Cardiac ventricle fibroblast (primary cell): ENCODE data around the genes GPR82 and NDP.

GRCh38 chrX:40175413-40176323, 77.9 kb upstream of the BCOR start:
- RAMPAGE, long total RNA = no peak

DNA sequence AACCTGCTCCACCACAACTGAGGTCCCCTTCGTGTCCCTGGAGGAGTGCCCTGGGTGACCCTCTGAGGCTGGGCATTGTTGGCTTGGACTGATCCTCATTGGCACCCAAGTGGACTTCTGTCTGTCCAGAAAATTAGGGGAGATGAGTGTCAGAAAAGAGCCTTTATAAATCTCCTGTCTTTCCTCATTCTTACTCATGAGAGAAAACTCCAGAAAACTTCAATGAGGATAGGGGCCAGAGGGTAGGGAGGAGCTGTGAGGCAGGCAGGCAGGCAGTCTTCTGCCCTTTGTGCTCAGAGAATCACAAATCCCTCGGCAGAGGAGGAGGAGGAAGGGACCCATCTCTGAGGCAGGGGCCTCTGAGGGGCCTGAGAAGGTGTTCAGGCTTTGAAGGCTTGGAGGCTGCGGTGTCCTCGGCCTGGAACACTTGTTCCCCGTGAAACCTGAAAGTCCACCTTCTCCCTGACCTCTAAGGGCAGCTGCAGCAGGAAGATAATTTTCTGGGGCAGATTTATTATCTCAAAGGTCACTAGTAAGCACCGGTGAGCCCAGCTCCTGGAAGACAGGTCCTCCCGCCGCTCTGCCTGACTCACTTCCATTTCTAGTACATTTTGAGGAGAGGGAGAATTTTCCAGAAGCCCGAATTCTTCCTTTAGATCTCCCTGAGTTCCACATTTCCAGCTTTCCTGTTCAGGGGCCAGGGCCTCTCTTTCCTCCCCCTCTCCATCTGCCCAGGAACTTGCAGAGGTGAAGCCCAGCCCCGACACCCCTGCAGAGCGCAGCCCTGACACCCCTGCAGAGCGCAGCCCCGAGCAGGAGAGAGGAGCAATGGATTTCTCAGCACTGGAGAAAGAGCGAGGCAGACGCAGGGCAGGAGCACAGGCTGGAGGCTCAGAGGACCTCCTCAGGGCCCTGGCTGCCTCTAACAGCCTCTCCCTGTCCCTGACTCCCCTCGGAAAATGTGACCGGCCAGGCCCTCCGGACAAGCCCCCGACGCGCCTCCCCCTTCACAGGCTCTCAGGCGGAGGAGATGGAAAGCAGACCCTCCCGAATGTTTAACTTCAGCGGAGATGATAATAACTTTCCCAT, 200.5 kb upstream of the BCOR start:
- RAMPAGE, long total RNA = no peak

DNA sequence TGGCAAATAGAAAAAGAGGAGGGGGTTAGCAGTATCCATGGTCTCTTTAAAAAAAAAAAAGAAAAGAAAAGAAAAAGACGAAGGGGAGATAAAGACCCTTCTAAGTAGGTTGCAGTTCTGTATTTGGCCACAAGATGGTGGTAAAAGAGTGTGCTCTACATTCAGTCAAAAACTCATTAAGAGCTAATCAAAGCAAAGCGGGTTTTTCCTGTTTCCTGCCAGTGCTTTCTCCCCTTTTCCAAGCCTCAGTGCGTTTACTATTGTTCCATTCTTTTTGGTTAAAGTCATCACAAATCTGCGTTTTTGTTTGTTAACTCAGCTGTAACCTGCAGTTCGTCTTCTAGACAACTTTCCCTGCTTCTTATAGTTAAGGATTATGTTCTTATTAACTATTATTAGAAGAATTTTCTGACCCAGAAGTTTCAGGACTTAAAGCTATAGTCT, 36.8 kb upstream of the ATP6AP2 start:
- RAMPAGE, long total RNA = no peak

- RAMPAGE, long total RNA = no peak
Measured at GRCh38 chrX:40571119-40571435, 9.7 kb upstream of the ATP6AP2 start.

DNA sequence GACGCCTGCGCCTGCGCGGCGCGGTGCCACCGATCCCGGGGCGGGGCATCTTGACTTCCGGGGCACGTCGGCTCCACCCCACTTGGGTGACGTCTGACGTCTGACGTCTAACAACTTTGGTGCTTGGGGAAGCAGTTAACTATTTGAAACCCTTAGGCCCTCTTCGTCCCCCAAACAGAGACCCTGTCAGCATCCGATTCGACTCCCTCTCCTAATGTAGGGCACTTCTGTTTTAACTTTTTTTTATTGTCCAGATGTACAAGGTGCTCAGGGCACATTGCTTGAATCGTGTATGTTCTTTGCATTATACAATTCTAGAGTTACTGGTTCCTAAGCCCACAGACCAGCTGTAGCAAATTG, 244 bp upstream of the CXorf38 start:
- RAMPAGE, long total RNA = no peak

DNA sequence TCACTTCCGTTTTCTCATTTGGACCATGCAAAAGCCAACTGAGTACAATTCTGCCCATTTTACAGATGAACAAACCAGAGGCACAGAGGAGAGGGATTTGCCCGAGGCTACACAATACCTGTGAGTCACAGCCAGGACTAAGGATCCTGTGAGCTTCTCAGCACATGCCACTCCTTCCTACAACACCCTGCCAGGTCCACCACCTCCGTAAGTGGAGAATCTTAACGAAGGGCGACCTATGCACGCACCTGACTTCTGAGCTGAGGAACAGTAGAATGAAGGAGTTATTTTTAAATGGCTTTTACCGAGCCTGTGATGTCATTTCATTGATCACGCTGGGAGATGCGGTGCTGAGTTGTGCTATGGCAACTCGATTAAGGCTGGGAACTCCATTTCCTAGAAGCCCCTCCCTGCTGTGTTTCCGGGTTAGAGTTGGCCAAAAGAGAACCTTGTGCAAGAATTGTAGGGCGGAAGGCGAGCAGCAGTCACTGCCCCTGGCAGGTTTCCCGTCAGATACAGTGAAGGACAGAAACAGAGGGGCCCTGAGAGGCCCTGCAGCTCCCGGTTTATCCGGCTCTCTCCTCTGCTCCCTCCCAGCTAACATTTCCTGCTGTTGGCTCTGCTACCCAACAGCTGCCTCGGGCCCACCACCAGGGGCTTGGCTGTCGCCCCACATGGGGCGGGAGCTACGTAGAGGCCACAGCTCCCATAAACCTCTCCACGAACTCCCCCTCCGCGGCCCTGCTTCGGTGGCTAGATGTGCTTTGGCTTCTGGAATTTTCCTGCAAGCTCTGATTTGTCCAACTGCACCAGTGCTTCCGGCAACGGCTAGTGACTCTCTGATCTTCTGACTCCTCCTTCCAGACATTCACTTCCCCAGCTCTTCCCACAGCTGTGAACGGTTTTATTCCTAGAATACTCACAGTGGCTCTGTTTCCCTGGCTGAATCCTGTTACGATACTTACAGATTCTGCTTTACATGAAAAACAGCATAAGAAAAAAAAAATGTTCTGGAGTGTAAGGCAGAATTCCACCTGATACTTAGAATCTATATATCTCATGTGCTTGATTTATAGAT, 75.0 kb upstream of the USP9X start:
- RAMPAGE, long total RNA = no peak

DNA sequence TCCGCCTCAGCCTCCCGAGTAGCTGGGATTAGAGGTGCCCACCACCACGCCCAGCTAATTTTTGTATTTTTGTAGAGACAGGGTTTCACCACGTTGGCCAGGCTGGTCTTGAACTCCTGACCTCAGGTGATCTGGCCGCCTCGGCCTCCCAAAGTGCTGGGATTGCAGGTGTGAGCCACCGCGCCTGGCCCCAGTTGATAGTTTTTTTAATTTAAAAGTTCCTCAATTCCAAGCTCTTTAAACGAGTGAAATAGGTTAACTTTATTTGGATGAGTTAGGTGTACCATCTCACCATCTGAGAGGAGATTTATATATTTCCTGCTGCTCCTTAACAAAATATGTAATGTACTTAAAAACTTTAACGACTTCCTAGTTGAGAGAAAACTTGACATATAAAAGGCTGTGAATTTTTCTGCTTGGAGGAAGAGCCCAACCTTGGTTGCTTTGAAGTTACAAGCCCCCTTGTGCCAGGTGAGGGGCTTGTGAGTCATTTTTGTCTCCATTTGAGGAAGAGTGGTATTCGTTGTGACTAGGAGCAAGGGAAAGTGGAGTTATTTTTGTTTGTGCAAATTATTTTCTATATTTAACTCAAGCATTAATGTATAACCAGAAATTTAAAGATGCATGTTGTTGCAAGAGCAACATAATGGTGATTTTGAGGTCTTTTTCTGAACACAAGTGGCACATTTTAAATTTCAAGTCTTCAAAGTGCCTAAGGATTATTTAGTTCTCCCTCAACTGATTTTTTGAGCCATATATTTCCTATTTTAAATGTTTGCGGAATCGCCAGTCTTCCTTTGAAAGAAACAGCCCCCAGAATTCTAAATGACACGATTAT, 99.1 kb upstream of the DDX3X start:
- RAMPAGE, long total RNA = no peak

GRCh38 chrX:41265497-41266343, 68.2 kb upstream of the DDX3X start:
- RAMPAGE, long total RNA = no peak

DNA sequence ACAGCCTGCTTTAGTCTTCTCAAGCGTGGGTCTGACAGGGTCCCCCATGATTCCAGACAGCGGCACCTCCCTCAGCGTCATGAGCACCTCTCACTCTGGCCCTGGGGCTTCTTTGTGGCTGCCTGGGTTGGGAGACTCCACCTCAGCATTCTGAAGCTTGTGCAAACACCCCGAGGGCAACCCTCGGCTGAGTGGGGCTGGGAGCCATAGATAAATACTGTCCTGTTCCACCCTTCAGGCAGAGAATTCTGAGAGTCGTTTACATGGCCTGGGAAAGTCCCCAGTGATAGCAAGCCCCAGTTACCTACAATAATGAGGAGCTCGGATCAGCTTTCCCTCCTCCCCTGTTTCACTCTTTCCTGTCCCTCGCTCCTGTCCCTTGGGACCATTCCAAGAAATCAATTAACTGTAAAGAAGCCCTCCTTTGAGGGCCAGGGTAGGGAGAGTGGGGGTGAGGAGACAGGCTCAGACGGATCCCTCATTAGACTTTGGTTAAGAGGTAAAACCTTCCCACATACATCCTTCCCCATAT, 31.6 kb upstream of the DDX3X start:
- RAMPAGE, long total RNA = no peak

DNA sequence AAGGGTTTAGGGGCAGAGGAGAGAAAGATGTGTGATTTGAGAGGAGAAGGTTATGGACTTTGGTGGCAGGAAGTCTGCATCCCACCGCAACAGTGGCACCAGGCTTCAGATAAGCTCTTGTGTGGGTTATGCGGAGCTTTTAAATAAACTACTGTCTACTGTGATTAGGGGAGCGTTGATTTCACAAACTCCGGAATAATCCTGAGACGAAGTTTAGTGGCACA, 1.4 kb downstream of the DDX3X start:
- RAMPAGE, long total RNA = no peak

- RAMPAGE, long total RNA = no peak
Measured at GRCh38 chrX:41342453-41342754, 8.4 kb downstream of the DDX3X start.

DNA sequence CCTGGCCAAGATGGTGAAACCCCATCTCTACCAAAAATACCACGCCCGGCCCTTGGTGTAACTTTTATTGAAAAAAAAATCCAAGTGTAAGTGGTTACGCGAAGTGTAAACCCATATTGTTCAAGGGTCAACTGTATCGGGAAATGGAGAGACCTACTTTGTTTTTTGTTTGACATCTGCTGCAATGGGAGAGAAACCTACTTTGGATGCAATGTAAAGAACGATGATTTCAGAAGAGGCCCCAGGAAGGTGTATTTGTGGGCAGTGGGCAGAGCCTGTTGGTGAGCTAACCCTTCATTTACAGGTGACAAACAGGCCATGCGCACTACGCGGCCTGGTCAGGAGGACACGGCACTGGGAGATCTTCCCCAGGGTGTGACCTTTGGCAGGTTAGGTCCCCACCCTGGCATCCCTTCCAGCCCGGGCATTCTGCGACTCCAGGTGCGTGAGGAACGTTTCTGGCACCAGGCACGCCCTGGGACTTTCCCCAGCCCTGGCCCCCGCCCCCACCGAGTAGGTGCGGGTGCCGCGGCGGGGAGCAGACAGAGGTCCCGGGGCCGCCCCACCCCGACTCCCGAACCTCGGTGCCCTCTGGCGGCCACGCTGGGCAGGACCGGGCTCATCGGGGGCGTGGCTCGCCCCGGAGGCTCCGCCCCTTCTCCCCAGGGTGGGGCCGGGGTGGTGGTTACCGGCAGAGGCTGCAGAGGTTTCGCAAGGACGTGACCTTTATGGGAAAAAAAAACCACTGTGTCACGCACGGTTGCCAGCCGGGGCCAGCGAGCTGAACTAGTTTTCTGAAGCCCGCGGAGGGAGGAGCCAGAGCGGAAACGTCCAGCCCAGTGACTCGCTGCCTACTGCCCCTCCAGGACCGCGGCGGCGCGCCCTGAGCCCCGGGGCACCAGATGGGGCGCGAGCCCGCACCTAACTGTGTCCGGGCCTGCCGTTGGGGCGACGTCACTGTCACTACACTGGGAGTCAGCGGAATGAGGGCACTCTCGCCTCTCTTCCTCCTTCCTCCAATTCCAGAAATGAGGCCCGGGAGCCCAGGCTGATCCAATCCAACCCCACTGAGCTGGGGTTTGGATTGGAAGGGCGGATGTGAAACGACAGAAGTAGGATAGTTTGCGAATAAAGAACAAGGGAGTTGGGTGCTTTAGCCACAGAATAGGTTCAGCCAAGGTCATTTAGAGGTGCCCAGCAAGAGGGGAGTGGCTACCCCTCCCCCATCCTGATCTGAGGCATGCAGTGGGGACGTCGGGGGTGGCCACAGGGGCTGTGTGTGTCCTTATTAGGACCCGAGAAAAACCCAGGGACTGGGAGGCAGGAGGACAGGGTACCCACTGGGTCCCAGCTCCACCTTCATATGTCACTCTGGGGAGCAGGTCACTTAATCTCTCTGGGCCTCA, 4.9 kb upstream of the NYX start:
- RAMPAGE, long total RNA = no peak

GRCh38 chrX:41491503-41492082, 44.5 kb downstream of the NYX start:
- RAMPAGE, long total RNA = no peak

DNA sequence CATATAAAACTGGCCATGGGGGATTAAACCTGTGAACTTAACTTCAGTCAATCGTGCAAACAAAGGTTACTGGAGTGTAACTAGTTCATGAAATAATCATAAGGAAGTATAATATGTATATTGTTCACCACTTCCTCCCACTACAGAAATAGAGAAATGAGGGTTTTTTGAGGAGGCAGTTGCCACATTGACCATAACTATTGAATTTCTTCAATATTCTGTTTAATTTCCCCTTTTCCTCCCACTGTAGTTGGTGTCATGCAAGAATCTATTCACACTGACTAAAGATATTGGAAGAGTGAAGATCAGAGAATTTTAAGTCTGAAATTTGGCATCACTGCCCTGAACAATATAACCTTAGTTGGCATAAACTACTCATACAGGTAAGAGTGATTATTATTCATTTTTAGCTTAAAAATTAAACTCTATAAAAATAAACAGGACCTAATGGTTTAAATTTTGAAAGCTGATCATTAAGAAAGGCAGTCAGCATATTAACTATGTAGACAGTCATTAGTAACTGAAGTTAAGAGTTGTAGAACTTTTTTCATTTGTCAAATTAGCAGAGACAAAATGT, at the start of gene GPR82:
GPR82 (plus strand) TSS at position 275 of the 577 bp plus-strand sequence.
- RAMPAGE, long total RNA = no peak

DNA sequence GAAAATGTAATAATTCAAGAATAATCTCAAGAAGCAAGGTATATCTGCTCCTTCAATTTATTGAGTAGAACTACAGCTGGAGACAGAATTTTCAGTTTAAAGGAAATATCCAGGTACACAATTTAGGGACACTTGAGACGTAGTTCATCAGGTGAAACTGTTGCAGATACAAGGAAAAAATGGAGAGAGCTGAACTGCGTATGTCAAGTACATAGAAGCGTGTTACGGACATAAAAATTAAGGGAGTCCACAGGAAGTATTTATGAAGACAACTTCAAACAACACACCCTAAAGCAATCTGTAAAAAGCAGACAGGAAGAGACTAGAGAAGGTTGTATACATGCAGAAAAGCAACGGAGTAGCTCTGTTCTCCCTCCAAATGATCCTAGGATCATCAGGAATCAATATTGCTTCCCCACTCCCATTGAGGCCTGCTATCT, 5.9 kb downstream of the CASK start:
- RAMPAGE, long total RNA = no peak

DNA sequence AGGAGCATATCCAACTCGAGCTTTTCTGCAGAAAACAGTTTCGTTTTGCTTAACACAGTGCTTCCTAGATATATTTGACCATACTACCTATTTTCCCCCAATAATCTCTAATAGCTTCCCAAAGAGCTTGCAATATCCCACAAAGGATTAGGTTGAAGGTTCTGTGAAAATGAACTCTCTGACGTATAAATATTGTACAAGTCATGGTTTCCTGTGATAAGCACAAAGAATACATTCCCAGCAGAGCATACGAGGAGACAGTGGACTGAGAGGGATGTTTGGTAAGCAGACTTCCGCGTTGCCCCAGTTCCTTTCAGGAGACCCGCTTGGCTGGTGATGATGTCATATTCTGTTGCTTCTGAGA, 323.8 kb upstream of the CASK start:
- RAMPAGE, long total RNA = no peak

DNA sequence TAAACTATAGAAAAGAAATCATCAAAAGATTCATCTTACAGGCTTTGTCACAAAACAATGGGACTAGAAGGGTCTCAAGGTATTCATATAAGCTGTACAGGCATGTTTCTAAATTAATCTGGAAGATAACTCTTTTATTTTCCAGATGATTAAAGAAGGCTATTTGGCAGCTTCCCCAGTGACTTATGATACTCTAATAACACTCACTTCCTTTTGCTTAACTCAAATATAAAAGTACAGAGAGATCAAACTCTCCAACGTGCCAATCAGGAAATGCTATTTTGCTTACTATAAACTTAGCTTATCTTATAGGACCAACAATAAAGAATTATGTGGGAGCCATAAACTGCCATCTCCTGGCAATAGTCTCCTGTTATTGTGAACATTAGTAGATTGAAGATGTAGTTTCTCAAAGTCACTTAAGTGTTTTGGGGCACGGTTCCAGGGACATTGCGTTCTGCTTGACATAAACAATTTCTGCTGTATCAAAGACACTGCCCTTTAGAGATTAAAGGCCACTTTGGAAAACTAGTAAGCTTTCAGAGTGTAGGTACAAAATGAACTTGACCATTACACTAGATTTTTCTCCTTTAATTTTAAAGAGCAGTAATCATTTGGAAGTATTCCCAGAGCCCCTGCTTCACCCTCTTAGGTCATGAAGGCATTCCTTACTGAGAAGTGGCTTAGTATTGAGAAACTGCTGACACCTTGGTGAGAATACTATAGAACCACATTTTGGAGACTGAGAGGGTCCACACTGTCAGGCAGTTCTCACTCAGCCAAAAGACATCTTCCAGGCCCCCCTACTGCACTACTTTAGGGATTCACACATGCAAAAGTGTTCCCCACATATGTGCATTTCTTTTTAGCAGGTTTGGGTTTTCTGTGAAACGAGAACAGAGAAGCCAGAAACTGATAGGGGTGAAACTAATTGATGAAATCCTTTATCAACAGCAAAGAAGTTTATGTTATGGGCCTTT, 51.9 kb downstream of the MAOA start:
- RAMPAGE, long total RNA = no peak

DNA sequence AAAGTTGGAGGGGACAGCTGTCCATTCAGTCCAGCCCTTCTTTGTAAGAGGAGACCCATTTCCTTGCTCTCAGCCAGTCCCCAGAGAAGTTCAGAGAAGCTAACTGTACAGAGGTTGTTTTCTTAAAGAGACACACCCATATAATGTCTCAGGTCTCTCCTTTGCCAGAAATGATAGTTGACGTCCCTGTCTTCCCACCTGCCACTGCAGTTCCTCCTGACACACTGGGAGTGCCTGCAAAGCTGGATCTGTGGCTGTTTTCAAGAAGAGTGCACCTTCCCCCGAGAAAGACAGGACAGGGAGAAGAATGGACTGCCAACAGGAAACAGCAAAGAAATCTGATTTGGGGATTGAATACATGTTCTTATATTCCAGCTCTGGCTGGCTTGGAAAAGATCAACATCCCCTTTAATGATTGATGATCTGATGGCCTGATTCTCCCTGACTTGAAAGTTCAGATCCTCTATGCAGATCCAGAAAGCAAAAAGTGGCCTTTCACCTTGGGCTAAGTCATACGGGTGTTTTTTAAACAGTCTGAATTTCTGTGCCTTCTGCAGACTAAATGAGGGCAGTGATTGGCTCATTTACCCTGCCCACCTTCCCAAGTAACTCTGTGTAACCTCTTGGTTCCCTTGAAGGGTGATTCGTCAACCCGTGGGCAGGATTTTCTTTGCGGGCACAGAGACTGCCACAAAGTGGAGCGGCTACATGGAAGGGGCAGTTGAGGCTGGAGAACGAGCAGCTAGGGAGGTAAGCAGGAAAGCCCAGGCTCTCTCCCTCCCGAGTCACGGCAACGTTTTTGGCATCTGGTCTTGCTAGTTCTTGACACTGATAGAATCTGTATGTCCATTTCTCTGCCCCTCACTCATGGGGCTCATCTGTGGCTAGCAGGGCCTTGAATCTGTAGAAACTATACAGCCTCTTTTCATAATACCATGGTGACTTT, 87.3 kb downstream of the MAOA start:
- RAMPAGE, long total RNA = no peak

DNA sequence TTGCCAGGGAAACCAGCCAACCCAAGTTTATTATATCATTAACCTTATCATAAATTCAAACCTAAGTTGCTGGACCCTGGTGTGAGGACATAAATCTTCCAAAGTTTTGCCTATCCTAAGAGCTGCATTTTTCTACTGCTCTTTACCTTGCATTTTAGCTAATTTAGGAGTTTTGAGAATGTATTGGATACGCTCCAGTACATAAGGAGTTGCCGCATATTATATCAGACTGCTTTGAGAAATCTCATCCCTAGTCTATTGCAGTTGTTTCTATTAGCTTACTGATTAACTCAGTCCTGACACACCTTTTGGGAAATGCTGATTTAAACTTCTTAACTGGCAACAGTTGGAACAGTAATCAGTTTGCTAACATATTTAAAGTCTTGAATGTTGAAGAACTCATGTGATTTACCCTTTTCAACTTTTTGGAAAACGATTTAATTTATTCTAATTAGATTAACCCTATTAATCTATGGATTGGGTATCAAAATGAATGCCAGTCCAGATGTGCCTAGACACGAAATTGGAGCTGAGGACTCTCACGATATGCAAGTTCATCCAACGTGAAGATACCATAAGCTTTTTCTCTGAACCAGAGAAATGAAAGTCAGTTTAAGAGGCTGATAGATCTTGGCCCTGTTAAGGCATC, 89.9 kb downstream of the MAOA start:
- RAMPAGE, long total RNA = no peak

GRCh38 chrX:43973184-43973737, at the start of gene NDP:
NDP (minus strand) TSS chrX:43973390.
- RAMPAGE, long total RNA = no peak